ENCODE measurements around a stretch of chr2.

- PRO-cap = no peak
- RAMPAGE, long total RNA, 3 experiments = no peak in any of the 3 experiments
These were observed 12.9 kb downstream of the NPAS2 start for GRCh38 chr2:100832764-100833284.

DNA sequence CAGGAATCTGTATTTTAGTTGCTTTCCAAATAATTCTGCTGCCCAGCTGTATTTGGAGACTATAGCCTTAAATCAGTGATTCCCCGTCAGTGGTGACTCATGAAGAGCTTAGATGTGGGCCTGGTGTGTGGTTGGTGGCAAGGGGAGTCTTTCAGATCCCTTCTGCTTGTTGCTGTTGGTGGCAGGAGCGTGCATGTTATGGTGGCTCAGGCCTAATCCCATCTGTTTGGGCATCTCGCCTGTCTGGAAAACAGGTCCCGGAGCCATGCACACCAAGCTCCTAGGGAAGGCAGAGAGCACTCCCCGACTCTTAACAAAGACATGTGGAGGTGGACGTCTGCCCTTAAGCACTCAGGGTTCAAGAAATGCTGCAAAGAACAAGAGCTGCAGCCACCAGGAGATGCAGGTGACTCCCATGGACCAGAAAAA, 56.6 kb downstream of the NPAS2 start:
- PRO-cap = no peak
- RAMPAGE, long total RNA, 3 experiments = no peak in any of the 3 experiments

- PRO-cap = unidirectional peak, plus-strand start at chr2:100878422
- RAMPAGE, long total RNA, 3 experiments = no peak in any of the 3 experiments
These were observed 58.0 kb downstream of the NPAS2 start for GRCh38 chr2:100877490-100878755.

DNA sequence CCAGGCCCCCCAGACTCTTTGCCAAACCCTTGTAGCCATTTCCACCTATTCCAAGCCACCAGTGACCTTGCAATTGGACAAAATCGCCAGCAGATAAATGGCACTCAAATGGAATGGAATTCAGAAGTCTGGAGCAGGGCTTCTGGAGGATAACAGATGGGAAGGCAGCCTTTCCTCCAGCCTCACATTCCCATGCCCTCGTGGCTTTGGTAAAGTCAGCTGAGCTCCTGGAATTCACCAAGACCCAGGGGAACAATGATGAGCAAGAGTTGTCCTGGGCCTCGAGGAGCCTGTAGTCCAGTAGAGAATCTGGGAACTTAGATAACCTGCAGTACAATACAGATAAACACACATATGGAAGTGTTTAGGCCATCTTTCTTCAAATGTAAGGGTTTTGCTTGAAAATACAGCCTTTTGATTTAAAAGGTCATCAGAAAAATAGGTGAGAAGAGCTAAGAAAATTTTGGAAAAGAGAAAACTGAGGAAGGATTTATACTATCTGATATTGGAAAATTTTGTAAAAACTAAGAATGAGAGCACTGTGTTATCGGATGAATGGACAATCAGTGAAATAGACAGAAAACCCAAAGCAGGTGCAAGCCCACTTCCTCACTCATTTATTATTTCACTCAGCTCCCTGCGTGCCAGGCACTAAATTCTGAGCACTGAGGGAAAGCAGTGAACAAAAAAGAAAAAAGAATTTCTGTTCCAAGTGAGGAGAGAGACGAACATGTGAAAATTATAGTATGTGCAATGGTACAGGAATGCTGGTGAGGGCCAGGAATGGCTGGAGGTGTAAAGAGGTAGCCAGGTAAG, 12.9 kb upstream of the RPL31 start:
- PRO-cap = no peak
- RAMPAGE, long total RNA, 3 experiments = no peak in any of the 3 experiments

- PRO-cap = no peak
- RAMPAGE, long total RNA, 3 experiments = no peak in any of the 3 experiments
These were observed 24.3 kb downstream of the RPL31 start for GRCh38 chr2:101026046-101027101.

- PRO-cap = no peak
- RAMPAGE, long total RNA, 3 experiments = no peak in any of the 3 experiments
These were observed 36.4 kb downstream of the RPL31 start for GRCh38 chr2:101038306-101039099.

DNA sequence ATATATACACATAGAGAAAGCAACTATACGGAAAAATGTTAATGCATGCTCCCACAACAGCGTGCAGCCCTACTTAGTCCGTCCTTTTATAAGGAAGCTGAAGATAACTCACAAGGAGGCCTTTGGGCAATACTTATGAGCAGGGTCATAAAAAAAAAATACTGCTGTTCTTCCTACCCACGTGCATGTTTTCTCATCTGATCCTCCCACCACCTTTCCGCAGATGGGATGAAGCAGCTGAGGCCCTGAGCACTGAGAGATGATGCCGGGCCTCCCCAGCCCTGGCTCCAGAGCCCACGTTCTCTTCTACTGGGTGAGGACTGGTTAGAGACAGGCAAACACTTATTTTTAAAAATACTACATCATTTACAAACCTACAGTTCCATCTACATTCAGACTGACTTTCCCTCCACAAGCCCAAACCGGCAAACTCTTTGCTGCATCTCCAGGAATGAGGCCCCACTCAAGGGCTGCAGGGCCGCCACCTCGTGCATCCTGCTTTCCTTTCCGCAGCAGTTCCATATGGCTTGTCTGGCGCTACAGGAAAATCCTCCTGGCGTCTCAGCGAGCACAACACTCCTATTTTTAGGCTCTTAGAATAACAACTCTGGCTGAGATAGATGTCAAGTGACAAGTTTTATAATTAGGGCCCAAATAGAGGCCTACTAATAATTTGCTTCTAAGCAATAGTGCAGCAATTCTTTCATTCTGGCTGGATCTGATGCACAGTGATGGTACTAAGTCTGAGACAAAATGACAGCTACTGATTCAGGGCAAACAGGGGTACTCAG, 41.5 kb downstream of the TBC1D8 start:
- PRO-cap = no peak
- RAMPAGE, long total RNA, 3 experiments = no peak in any of the 3 experiments

DNA sequence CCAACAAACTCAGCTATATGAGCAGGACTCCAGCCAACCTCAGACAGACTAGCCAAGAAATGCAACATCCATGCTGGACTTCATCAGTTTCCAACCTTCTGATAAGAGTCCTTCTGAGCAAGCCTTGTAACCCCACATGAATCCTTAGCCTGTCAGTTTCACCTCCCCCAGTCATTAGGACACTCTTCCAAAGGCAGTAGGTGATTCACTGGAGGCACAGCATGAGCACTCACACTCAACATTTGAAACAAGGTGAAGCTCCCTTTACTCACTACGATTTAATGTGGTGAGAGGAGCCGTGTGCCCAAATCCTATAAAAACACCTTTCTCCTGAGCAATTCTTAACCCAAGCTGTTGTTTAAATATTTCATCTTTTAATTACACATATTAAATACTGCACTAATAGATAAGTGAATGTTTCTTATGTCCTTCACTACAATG, 5.7 kb downstream of the TBC1D8 start:
- PRO-cap = no peak
- RAMPAGE, long total RNA, 3 experiments = no peak in any of the 3 experiments

GRCh38 chr2:101434730-101435553, 40.0 kb downstream of the RFX8 start:
- PRO-cap = no peak
- RAMPAGE, long total RNA, 3 experiments = no peak in any of the 3 experiments

DNA sequence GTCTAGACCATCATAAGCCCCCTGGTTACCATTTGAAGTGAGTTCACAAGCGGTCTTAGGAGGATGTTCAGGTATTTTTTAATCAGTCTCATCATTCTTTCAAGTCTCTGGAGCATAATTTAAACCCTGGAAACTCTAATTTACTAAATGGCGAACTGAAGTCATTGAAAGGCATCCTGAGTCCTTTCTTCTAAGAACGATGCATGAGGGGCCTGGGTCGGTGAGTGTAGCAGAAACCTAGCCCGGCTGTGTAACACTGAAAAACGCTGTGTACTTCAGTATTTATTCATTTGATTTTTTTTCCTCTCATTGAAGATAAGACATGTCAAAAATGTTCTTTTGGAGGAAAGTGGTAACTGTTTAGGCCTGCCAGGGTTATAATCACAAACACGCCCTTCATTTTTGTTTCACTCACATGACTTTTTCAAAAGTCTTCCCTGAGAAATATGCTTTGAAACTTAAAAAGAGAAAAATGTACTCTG, 1.8 kb downstream of the RFX8 start:
- PRO-cap = no peak
- RAMPAGE, long total RNA, 3 experiments = no peak in any of the 3 experiments

- PRO-cap = no peak
- RAMPAGE, long total RNA, 3 experiments = no peak in any of the 3 experiments
These were observed 9.3 kb downstream of the MAP4K4 start for GRCh38 chr2:101706781-101707249.

DNA sequence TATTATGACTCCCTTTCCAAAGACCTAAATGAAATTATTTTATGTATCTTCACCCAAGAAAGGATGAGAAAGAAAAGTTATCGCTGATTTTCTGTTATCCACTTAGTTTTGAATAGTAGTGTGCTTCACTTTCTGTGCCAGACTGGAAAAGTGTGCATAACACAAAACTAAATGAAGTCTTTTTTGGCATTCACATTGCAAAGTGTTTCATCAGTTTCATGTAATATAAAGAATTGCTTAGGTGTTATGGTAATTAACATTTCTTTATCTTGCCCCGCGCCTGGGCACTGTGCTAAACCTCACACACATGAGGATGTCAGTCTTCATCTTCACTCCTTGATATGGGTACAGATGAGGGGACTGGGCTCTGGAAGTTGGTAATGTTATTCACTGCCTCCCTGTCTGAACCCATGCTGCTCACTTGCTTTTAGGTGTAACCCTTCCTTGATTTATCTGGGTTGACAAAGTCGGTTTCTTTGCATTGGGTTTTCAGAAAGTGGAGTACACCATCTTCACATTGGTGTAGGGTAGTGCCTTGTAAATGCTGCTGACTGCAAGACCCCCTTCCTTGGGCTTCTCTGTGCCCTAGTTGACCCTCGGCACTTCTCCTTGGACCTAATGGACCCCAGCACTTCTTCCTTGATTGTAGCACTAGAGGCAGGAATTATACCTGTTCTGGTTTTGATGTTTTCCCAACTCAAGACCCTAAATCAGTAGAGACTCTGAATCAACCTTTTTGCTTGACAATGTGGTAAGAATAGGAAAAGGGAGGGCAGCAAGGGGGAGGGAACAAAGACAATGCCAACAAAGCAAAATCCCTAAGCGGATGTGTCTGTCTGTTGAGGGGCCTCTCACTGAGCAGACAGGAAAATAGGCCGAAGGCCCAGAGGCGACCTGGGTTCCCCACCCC, 75.2 kb downstream of the MAP4K4 start:
- PRO-cap = no peak
- RAMPAGE, long total RNA, 3 experiments = no peak in any of the 3 experiments

DNA sequence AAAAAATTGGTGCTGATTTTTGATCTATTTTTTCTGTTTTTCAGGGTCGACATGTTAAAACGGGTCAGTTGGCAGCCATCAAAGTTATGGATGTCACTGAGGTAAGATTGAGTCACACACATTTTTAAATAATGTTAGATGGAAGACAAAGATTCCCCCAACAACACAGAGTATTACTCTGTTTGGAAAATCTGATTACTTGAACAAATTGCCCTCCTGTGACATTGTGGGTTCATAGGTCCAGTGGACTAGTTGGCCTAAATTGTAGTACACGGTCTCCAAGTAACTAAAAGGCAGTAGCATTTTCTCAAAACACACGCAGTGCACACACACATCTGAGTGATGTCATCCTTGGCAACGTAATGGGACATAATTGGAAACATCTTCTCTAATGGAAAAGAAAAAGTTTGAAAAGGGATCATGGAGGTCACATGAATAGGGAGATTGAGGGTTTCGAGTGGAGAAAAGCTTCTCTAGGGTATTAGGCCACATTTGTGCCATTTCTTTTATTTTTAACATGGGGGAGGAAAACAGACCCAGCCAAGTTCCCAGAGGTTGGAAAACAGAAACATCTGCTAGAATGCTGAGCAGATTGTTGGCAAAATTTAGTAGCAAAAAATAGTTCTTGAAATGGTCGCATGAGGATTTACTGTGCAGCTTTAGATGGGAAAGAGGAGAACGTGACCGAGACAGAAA, 93.3 kb downstream of the MAP4K4 start:
- PRO-cap = no peak
- RAMPAGE, long total RNA, 3 experiments = no peak in any of the 3 experiments

- PRO-cap = no peak
- RAMPAGE, long total RNA, 3 experiments = no peak in any of the 3 experiments
These were observed 119.0 kb downstream of the MAP4K4 start for GRCh38 chr2:101816353-101816974.

DNA sequence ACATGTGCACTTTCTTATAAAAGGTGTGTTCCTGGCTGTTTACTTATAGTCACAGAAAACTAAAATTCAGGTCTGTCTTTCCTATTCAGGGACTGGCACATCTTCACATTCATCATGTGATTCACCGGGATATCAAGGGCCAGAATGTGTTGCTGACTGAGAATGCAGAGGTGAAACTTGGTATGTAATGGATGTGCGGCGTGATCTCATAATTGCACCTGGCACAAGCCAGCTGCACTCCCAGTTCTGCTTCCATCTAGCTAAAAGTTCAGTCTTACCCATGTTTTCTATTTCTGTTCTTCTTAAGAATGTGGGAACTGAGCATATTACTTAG, 131.9 kb downstream of the MAP4K4 start:
- PRO-cap = no peak
- RAMPAGE, long total RNA, 3 experiments = no peak in any of the 3 experiments

DNA sequence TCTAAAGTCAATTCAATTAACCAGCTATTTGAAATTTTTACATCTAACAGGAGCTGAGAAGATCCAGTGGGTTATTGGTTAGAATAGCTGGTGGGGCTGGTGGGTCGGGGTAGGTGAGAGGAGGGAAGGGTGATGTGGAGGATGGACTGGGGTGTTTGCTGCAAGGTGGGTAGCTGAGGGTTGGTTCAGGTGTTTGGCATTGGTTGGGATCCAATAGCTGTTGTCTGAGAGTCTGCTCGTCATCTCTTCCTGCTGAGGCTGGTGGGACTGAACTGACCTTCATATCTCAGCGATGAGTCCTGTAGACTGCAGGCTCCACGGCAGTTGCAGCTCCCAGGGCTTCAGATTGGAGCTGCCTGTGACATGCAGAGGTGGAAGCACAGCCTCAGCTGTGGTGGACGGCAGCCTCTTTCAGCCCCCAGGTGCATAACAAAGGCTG, 4.0 kb upstream of the IL1R2 start:
- PRO-cap = no peak
- RAMPAGE, long total RNA, 3 experiments = no peak in any of the 3 experiments

GRCh38 chr2:101989795-101990142, 2.0 kb upstream of the IL1R2 start:
- PRO-cap = unidirectional peak, plus-strand start at chr2:101990002
- RAMPAGE, long total RNA, 3 experiments = no peak in any of the 3 experiments

DNA sequence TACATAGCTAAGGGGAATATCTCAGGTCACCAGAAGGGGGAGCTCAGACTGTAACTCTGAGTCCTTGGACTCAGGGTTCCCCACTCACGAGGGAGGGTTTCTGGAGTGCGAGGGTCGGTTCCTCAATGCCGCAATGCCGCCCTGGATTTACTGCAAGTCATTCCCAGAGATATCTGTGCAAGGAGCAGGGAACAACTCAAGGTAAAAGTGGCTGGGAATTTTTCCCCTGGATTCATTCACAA, 14.6 kb downstream of the IL1R2 start:
- PRO-cap = no peak
- RAMPAGE, long total RNA, 3 experiments = no peak in any of the 3 experiments

DNA sequence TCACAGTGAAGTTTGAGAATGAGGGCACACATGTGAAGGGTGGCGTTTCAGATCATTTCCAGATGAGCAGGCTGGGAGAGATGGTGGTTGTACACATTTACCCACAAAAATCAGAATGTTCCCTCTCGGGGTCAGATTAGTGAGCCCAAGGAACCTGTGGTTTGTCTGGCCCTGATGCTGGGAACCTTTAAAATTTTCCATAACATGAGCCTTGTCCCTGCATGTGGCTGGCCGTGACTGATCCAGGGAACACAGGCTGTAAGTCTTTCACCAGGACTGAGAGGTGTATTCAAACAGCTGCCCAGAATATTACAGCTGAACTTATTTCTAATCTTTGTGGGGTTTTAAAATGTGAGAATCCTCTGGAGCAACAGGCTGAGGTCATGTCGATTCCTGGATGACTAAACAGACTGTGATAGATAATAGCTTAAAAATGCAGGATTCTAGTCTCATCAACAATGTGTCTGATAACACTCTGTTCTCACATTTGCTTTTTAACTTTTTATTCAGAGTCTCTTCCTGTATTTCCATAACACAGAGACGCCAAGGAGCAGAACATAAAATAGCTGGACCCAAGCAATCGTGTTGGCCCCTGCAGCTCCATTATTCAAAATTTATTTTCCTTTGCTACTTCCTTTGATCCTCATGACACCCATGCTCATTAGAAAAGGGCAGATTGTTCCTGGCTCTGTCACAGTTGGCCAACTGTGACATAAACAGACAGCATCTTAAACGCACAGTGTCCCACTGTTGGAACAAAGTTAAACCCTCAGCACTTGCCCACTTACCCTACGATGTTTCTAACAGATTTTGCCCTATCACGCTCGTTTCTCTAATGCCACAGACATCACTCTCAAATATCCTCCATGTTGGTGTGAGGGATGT, 35.7 kb downstream of the IL1R2 start:
- PRO-cap = bidirectional peak, plus-strand start at position 532 of the sequence, minus-strand start at position 417 of the sequence
- RAMPAGE, long total RNA, 3 experiments = no peak in any of the 3 experiments

GRCh38 chr2:102034887-102035341, 43.2 kb downstream of the IL1R2 start:
- PRO-cap = no peak
- RAMPAGE, long total RNA, 3 experiments = no peak in any of the 3 experiments